H1 (cell line): ENCODE results near the genes OR8H2, OR5M9, TNKS1BP1 and SSRP1.

GRCh38 chr11:47766365-47766807, 755 bp downstream of the FNBP4 start:
- RRBS, result no CpG with 5 or more reads among the region's 22 CpGs
CAGE:
- cytosol, long polyA plus RNA, result no peak
- long polyA plus RNA, result no peak
- nucleus, long polyA plus RNA, result no peak

DNA sequence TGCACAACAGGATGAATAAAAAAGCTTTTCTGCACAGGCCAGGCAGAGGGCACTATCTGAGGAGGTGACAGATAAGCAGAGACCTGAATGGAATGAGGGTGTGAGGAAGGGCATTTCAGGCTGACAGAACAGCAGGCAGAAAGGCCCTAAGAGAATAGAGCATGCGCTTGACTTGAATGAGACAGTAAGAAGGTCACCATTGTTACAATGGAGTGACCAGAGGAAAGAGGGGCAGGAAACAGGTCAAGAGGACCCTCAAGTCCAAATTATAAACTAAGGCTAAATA, 33.7 kb upstream of the FNBP4 start:
- RRBS, result no CpG with 5 or more reads among the region's 1 CpG
CAGE:
- cytosol, long polyA plus RNA, result no peak
- long polyA plus RNA, result no peak
- nucleus, long polyA plus RNA, result no peak

- RRBS, result no CpG with 5 or more reads among the region's 5 CpGs
CAGE:
- cytosol, long polyA plus RNA, result no peak
- long polyA plus RNA, result no peak
- nucleus, long polyA plus RNA, result no peak
Measured at GRCh38 chr11:48052065-48052606, 71.8 kb downstream of the PTPRJ start.

GRCh38 chr11:48072230-48072753, 91.9 kb downstream of the PTPRJ start:
- RRBS, result no CpG with 5 or more reads among the region's 2 CpGs
CAGE:
- cytosol, long polyA plus RNA, result no peak
- long polyA plus RNA, result no peak
- nucleus, long polyA plus RNA, result no peak

GRCh38 chr11:48105388-48106030, 111.1 kb upstream of the OR4B1 start:
- RRBS, result no CpG with 5 or more reads among the region's 8 CpGs
CAGE:
- cytosol, long polyA plus RNA, result no peak
- long polyA plus RNA, result no peak
- nucleus, long polyA plus RNA, result no peak

DNA sequence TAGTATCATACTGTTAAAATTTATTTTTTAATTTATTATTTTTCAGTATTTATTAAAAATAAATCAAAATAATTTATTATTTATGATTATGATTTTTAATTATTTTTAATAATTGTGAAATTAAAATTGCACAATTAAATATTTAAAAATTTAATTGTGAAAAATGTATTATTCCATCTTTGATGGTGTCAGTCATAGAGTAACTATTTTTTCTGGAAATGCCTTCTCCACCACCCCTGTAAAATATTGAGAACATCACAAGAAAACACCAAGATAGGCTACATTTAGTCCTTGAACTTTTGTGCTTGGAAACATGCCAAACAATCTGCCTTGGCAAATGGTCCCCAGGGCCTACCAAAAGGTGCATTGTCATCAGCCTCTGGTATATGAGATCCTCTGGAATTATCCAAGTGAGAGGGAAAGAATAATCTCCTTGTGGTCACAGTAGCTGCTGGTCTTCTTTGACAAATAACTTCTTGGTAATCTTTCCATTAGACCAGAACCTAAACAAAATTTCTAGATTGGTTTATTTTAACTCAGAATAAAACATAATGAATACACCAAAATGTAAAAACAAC, at the start of gene OR8H2:
Gene OR8H2 (plus strand): TSS at position 419 of the 578 bp plus-strand sequence.
CAGE:
- cytosol, long polyA plus RNA, result no peak
- long polyA plus RNA, result no peak
- nucleus, long polyA plus RNA, result no peak

- RRBS, result no CpG with 5 or more reads among the region's 4 CpGs
CAGE:
- cytosol, long polyA plus RNA, result no peak
- long polyA plus RNA, result no peak
- nucleus, long polyA plus RNA, result no peak
Measured at GRCh38 chr11:56463307-56463642, at the start of gene OR5M9. TSS of gene OR5M9 (minus strand) at chr11:56463401.

DNA sequence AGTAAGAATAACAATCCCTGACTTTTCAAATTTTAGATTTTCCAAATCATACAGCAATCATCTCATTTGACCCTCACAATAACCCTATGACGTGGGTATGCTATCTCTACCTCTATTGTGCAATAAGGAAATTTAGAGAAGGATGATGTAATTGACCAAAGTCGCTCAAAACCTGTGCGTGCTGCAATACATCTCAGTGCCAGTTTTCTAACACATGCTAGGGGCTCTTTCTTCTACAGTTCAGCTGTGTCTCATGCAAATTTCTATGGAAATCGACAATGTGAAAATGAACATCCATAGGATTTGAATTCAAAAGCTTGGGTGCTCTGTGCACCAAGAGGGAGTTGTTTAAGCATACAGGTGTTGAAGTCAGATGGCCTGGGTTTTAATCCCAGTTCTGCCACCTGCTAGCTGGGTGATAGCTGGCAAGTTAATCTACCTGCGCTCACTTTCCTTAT, 40.2 kb upstream of the APLNR start:
- RRBS, result no CpG with 5 or more reads among the region's 5 CpGs
CAGE:
- cytosol, long polyA plus RNA, result no peak
- long polyA plus RNA, result no peak
- nucleus, long polyA plus RNA, result no peak

DNA sequence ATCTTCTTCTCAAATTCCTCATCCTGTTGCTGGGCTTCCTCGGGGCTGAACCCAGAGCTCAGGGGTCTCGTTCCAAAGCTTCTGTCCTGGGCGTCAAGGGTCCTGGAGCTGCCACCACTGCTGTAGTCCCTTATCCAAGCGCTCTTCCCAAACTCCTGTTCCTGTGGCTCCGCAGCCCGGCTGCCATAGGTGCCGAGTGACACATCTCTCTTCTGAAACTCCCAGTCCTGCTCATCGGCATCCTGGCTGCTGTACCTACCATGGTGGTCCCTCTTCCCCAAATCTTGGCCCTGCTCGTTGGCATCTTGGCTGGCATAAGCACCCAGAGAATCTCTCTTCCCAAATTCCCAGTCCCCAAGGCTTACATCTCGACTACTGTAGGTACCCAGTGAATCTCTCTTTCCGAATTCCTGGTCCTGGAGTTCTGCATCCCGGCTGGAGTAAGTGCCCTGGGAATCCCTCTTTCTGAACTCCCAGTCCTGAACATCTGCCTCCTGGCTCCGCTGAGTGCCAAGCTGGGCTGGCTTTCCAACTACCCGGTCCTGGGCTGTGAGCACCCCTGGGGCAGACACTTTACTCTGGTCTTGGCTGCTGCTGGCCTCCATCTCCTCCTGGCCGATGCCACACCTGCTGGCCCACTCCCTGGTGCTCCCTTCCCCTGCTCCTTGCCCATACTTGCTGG, 14.9 kb downstream of the TNKS1BP1 start:
- RRBS, result 79% methylated on average over 2 of the region's 15 CpGs
CAGE:
- cytosol, long polyA plus RNA, result no peak
- long polyA plus RNA, result no peak
- nucleus, long polyA plus RNA, result start-site peak on the minus strand centred at position 439 of the sequence, 133 bp wide, 21 reads

- RRBS, result no CpG with 5 or more reads among the region's 2 CpGs
CAGE:
- cytosol, long polyA plus RNA, result no peak
- long polyA plus RNA, result no peak
- nucleus, long polyA plus RNA, result no peak
Measured at GRCh38 chr11:57310388-57310598, 14.5 kb downstream of the TNKS1BP1 start.

DNA sequence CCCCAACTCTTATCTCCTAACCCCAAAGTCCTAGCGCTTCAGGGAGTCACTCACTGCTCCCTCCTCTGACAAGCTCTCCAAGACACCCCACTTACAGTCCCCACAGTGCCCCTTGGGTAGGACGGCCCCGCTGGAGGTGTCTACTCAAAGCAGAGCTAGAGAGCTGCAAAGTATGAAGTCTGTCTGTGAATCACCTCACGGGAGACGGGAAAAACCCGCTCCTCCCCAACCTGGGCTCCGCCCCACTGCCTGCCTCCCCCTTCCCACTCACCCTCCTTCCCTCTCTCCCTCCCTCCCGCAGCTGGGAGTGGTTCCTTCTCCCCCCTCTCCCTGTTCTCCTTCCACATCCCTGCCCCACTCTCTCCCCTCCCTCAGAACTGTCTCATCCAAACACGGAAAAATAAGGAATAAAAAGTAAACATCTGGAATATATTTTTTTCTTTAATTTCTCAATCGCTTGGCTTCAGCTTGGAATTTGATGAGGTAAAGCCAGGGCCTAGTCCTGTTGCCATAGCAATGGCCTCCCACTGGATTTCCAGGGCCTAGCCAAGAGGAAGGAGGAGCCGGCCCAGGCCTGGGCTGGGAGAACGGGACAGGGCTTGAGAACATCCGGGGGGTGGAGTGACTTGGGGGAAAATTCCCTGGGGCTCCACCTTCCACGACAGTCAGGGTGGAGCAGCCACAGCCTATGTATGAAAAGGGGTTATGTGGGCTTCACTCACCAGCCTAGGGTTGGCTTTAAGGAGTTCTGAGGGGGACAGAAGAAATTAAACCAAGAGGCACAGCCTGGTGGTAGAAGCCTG, 2.4 kb downstream of the TNKS1BP1 start:
- RRBS, result 39% methylated on average over 3 of the region's 14 CpGs
CAGE:
- cytosol, long polyA plus RNA, result no peak
- long polyA plus RNA, result no peak
- nucleus, long polyA plus RNA, result no peak

DNA sequence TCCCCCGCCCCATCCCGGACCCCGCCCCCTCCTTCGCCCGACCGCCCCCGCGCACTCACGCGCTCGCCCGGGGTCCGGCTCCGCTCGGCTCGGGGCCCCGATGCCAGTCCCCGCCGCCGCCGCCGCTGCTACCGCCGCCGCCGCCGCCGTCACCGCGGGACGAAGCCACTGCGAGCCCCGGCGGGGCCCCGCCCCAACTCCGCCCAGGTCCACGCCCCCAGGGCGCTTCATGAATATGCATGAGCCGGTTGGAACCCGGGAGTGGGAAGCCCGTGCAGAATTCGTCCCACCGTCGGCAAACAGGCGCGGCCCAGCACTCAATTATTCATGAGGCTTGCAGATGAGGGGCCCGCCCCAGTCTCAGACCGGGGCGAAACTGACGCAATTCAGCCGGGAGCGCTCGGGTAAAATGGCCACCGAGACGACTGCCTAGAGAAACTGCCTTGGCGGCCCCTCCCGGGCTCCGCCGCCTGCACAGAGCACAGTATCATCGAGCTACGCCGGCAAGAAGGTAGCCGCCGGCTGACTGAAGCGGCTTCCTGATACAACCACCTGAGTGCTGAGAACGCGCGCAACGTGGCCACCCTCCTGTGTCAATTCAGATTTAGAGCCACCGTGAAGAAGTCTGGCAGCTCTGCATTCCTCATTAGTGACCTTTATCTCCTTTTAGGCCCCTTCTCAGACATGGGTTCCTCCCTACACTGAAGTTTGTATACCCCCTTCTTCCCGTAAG, at the start of gene TNKS1BP1:
Gene TNKS1BP1 (minus strand): TSS at position 172 of the 733 bp plus-strand sequence.
- RRBS, result 3% methylated on average over 38 of the region's 71 CpGs
CAGE:
- cytosol, long polyA plus RNA, result start-site peak on the minus strand centred at position 186 of the sequence, 51 bp wide, 116 reads
- long polyA plus RNA, result no peak
- nucleus, long polyA plus RNA, result start-site peak on the minus strand centred at position 170 of the sequence, 63 bp wide, 60 reads

DNA sequence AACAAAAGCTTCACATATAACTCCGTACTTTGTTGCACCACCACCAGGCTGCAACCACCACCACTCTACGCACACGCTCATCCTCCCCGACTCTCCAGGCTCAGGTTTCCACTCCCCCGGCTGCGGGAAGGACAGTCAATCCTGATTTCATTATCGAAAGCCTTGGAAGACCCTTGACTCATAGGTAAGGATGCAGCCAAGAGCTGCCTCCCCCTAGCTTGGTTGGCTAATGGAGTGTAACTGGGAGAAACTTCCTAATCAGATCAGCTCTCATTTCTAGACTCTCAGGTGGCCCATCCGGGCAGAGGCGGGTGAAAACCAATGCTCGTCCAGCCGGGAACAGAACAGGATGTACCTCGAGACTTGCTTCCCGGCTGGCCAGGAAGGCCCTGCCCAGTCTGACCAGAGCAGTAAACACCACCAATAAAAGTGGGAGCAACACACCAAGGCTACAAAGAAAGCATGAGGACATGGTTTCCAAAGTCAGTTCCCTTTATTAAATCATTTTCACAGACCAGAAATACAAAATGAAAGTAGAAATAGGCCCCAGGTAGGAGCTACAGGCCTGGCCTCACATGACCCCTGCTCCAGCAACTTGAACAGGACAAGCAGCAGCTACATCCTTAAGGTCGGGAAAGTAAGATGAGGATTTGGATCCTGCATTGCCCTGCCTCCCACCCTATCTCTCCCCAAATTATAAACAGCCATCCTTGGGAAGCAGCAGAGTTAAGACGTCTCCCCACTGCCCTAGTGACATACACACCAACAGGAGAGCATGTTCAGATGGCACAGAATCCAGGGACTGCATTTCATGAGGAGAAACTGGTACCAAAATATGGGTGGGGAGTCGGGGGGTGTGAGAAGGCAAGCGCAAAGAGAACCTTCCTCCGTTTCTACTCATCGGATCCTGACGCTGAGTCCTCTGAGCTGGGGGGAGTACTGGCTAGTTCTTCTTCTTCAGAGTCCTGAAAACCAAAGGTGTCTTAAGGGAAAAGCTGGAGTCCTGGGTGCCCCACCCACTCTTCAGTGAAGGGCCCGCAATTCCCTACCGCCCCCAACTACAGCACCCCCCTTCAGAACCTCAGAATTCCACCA, 1.1 kb upstream of the TNKS1BP1 start:
- RRBS, result no CpG with 5 or more reads among the region's 22 CpGs
CAGE:
- cytosol, long polyA plus RNA, result start-site peak on the minus strand centred at position 672 of the sequence, 10 bp wide, 62 reads
- long polyA plus RNA, result no peak
- nucleus, long polyA plus RNA, result start-site peak on the minus strand centred at position 568 of the sequence, 44 bp wide, 85 reads; start-site peak on the minus strand centred at position 676 of the sequence, 19 bp wide, 74 reads

GRCh38 chr11:57327208-57327583, 2.4 kb upstream of the TNKS1BP1 start:
- RRBS, result no CpG with 5 or more reads among the region's 5 CpGs
CAGE:
- cytosol, long polyA plus RNA, result no peak
- long polyA plus RNA, result no peak
- nucleus, long polyA plus RNA, result start-site peak on the minus strand at chr11:57327439-57327503, 57 reads

- RRBS, result 2% methylated on average over 28 of the region's 80 CpGs
CAGE:
- cytosol, long polyA plus RNA, result start-site peak on the minus strand at chr11:57335545-57335619, 102 reads; start-site peak on the minus strand at chr11:57335748-57335855, 355 reads
- long polyA plus RNA, result start-site peak on the minus strand at chr11:57335535-57335619, 72 and 54 reads in 2 replicates; start-site peak on the minus strand at chr11:57335838-57335870, 213 and 287 reads in 2 replicates
- nucleus, long polyA plus RNA, result start-site peak on the minus strand at chr11:57335838-57335892, 761 reads
Measured at GRCh38 chr11:57334947-57336225, at the start of gene SSRP1. TSS of gene SSRP1 (minus strand) at chr11:57335892.

DNA sequence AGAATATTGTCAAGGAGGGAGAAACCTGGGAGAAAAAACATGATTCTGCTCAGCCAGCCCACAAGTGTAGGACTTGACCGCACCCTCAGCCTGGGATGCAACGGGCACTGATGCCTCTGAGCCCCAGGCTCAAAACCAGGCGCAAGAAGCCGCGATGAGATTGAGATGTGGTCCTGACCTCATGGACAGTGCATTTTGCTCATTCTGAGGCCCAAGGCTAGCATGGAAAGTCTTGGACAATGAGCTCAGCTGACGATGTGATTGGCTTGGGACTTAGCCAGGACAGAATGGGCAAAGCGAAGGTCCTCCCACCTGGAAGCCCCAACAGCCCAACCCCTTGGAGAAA, 2.9 kb downstream of the SLC43A3 start:
- RRBS, result no CpG with 5 or more reads among the region's 7 CpGs
CAGE:
- cytosol, long polyA plus RNA, result no peak
- long polyA plus RNA, result no peak
- nucleus, long polyA plus RNA, result no peak

GRCh38 chr11:57434348-57435218, 7.7 kb upstream of the SLC43A3 start:
- RRBS, result no CpG with 5 or more reads among the region's 8 CpGs
CAGE:
- cytosol, long polyA plus RNA, result no peak
- long polyA plus RNA, result no peak
- nucleus, long polyA plus RNA, result no peak

GRCh38 chr11:57598613-57599139, 1.2 kb downstream of the SERPING1 start:
- RRBS, result no CpG with 5 or more reads among the region's 7 CpGs
CAGE:
- cytosol, long polyA plus RNA, result no peak
- long polyA plus RNA, result no peak
- nucleus, long polyA plus RNA, result no peak

DNA sequence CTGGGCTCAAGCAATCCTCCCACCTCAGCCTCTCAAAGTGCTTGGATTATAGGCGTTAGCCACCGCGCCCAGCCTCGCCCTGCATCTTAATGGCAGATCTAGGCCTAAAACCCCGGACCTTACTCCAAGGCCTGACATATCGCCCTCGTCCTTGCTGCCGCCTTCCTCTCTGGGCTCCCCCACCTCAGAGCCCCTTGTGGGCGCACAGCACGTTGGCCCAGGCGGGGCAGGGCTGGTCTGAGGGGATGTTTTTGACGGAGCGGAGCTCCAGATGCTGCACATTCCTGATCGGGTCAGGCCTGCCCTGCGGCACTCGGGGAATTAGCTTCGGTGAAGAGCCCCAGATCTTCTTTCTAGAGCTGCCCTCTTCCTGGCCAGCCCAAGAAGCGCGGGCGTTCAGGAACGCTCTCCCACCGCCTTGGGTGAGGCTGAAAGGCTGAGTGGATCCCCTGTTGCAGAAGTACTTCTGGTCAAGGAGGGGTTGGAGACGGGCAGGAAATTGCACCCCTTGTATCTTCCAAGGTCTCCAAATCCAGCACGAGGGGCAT, 12.1 kb downstream of the YPEL4 start:
- RRBS, result no CpG with 5 or more reads among the region's 24 CpGs
CAGE:
- cytosol, long polyA plus RNA, result no peak
- long polyA plus RNA, result no peak
- nucleus, long polyA plus RNA, result no peak

DNA sequence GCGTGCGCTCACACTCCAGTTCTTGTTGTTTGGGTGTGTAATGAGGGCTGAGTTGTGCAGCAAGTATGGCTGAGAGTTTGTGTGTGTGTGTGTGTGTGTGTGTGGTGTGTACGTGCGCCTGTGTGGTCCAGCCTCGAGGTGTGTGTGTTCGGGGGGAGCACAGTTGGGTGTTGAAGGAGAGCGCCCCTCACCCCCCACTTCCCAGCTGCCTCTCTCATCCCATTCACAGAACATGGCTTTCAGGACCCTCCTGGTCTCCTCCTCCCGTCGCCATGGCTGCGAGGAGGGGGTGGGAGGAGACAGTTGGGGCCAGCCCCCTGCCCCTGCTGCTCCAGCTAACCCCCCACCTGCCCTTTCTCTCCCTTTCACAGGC, 10.6 kb downstream of the YPEL4 start:
- RRBS, result no CpG with 5 or more reads among the region's 10 CpGs
CAGE:
- cytosol, long polyA plus RNA, result start-site peak on the minus strand centred at position 192 of the sequence, 41 bp wide, 5 reads
- long polyA plus RNA, result no peak
- nucleus, long polyA plus RNA, result start-site peak on the minus strand centred at position 116 of the sequence, 66 bp wide, 5 reads